ENCODE data around the genes NDUFB8, BTRC and FBXW4.

DNA sequence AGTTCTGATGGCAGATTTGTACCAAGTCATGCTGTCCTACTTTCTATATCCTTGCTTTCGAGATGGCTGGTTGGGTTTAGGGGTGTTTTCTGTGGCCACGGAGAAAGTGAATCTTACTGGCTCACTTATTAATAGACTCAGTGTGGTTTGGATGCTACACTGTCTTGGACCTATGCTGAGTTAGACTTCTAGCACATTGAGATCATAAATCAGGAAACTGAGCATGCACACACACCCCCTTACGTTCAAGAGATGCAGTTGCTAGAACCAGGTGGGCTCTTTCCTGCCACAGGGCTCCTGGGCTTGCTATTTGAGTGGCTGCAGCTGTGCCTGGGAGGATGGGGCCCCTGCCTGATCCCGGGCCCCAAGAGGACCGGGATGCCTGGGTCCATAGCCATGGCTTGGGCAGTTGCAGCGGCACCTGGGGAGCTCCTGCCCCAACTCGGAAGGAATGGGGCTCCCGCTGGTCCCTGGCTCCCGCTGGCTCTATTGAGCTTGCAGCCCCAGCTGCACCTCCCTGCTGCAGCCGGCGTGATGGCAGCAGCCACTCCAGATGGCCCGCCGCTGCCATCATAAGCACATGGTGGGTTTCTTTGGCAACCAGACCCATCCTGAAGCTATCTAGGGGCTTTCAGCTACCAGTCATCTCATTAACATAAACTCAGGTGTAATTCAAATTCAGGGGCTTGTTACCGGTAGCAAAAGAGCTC lies 11.0 kb upstream of the DNMBP start:
- RRBS, 2 experiments: no CpG with 5 or more reads among the region's 14 CpGs

- RRBS, 2 experiments: no CpG with 5 or more reads among the region's 4 CpGs
Observed at GRCh38 chr10:100186534-100186739, 608 bp upstream of the ERLIN1 start.

DNA sequence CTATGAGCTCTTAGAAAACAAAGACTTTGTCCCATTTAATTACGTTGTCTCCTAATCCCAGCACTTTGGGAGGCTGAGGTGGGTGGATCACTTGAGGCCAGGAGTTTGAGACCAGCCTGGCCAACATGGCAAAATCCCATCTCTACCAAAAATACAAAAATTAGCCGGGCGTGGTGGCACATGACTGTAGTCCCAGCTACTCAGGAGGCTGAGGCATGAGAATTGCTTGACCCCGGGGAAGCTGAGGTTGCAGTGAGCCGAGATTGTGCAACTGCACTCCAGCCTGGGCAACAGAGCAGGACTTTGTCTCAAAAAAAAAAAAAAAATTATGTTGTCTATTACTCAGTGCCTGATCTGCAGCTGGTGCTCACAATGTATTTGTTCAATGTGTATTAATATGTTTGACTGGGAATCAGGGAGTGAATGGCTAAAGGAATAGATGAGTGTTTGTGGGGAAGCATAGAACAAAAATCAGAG lies 5.7 kb upstream of the BLOC1S2 start:
- RRBS, 2 experiments: no CpG with 5 or more reads among the region's 5 CpGs

DNA sequence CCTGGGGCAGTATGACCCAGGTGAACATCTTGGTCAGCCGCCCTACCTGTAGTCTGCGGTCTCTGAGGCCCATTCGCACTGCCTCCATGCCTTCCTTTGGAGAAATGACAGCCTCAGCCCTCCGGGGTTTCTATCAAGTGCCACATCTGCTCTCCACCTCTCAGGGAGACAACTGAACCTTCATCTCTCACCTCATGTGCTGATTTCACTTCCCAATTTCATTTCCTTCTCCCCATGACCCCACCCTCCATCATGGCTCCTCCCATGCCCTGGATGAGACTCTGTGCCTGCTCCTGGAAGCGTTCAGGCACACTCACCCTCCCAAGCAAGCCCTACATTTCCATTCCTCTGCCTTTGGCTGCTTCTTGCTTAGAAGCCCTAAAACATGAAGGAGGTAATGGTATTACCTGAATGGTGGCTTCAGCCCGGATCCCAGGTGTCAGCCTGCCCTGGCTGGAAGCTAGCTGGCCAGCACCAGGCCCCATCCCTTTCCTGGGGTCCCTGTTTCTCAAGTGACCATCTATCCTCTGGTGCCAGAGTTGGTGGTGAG lies 7.7 kb upstream of the SCD start:
- RRBS, 2 experiments: no CpG with 5 or more reads among the region's 6 CpGs

GRCh38 chr10:100341108-100341652 lies 5.9 kb upstream of the SCD start:
- RRBS, 2 experiments: no CpG with 5 or more reads among the region's 6 CpGs

GRCh38 chr10:100345453-100346268 lies 1.4 kb upstream of the SCD start:
- RRBS, 2 experiments: no CpG with 5 or more reads among the region's 11 CpGs

DNA sequence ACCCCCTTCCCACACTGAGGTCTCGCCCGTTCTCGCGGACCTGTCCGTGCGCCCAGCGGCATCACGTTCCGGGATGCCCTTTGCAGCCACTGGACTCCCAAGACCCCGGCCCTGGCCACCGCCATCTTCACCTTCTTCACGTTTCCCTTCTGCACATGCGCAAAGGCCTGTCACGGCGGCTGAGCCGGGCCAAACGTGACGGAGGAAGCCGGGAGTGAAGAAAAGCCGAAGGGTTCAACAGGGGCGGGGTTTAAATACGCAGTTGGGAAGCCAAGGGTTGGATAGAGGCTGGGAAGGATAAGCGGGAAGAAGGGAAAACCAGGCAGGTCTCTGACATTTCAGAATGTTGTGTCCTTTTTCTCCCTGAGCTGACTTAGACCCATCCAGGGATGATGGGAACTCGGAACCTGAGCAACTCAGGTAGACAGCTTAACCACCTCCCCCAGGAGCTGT lies at the start of gene NDUFB8:
Gene NDUFB8, minus strand, starts transcription at position 145 of the 453 bp plus-strand sequence.
- RRBS, 2 experiments: 1% methylated on average over 7 to 8 of the region's 24 CpGs

GRCh38 chr10:100825924-100826419 lies 80.6 kb downstream of the PAX2 start:
- RRBS, 2 experiments: no CpG with 5 or more reads among the region's 18 CpGs

DNA sequence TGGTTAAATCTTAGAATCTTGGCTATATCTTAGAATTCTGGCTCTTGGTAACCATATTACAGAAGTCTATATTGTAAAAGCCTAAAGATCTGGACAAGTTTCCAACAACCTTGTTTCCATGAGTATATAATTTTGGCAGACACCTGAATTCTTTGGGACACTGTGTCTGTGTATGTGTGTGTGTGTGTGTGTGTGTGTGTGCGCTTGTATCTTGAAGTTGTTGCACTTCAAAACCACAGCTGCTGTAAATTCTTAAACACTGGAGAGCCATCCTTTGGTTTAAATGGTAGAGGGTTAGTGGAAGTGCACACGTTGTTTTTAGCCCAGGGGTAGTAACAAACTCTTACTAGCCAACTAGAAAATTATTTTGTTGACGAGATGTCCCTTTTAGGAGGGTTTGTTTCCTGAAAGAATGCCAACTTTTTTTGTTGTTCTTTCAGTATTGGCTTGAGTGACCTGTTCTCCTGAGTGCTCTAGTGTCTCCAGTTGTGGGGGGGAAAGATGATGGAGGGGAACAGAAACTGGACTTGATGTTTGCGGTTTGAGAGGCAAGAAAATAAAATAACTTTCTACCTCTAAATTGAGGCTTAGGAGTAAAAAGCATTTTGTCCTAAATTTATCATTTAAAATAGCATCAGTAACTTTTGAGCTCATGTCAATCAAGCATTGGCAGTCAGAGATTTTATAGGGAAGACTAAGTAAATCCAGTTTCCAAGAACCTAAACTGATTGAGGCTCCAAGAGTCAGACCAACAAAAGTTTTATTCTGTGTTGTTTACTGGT lies 6.4 kb upstream of the SEMA4G start:
- RRBS, 2 experiments: no CpG with 5 or more reads among the region's 4 CpGs

GRCh38 chr10:100969737-100970469 lies 599 bp downstream of the SEMA4G start:
- RRBS, 2 experiments: 1 to 2% methylated on average over 13 of the region's 38 CpGs

DNA sequence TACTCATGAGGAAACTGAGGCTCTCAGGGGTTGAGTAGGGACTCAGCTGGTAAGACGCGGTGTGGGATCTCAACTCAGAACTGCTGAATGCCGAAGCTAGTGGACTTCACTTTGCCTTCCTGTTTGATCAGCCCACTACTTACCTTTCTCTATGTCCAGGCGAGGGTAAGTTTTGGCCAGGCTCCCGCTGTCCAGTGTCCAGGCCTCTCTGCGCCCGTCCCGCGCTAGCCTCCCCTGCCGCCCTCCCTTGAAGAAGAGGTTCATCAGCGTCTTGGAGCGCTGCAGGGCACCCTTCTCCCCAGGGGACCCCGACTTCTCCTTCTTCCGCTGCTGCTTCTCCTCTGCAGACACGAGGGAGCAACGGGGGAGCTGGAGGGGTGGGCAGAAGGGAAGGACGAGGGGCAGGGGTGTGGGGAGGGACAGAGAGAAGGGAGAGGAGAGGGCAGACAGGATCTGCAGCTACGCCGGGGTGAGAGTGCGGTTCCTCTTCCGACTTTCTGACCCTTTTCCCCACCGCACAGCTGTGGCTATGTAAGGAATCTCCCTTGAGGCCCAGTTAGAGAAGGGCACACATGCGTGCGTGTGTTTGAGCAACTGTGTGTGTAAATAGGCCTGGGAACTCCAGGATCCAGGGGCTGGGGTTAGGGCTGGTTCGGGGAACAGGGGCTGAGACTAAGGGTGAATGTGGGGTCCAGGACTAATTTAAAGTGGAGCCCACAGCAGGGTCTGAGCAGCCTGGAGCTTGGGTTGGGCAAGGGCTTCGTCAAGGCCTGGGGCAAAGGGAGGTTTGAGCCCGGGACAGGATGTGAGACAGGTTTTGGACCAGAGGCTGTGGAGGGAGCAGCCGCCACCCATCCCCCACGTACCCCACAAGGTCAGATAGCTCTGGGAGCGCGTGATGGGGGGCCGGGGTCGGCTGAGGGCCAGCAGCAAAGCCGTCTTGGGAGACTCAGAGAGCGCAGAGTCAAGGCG lies 12.7 kb downstream of the PDZD7 start:
- RRBS, 2 experiments: 26 to 31% methylated on average over 5 to 8 of the region's 36 CpGs

DNA sequence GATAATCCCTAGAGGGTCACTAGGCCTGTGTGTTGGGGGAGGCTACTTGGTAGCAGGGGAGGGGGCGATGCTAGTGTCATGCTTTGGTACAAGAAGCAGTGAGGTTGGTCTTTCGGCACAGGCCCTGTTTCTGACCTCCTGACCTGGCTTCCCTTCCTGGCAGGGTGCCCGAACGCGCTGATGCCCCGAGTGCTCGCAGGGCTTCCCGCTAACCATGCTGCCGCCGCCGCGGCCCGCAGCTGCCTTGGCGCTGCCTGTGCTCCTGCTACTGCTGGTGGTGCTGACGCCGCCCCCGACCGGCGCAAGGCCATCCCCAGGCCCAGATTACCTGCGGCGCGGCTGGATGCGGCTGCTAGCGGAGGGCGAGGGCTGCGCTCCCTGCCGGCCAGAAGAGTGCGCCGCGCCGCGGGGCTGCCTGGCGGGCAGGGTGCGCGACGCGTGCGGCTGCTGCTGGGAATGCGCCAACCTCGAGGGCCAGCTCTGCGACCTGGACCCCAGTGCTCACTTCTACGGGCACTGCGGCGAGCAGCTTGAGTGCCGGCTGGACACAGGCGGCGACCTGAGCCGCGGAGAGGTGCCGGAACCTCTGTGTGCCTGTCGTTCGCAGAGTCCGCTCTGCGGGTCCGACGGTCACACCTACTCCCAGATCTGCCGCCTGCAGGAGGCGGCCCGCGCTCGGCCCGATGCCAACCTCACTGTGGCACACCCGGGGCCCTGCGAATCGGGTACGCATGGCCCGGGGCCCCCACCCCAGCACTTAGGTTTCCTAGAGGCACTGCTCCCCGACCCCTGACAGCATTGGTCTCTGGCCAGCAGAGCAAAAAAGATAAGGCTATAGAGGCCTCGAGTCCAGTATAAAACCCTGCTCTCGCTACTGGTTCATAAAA lies 833 bp downstream of the KAZALD1 start:
- RRBS, 2 experiments: 5% methylated on average over 13 of the region's 70 CpGs

DNA sequence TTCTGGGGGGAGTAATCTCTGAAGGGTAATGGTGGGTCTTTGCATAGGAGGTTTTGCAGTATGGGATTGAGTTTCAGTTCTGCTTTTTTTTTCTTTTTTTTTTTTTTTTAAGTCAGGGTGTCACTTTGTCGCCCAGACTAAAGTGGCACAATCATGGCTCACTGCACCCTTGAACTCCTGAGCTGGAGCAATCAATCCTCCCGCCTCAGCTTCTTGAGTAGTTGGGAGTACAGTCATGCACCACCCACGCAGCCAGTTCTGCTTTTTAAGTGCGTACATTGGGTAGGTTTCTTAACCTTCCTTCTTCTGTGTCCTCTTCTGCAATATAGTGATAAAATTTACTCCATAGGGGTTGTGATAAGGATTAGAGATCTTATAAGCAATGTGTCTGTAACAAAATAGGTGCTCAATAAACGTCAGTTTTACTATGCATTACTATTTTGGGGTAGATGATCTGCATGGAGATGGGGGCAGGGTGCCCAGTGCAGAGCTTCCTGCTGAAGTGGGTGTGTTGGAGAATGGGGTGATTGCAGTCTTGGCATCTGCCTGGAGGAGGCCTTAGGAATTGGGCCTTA lies 9.6 kb downstream of the KAZALD1 start:
- RRBS, 2 experiments: no CpG with 5 or more reads among the region's 5 CpGs

DNA sequence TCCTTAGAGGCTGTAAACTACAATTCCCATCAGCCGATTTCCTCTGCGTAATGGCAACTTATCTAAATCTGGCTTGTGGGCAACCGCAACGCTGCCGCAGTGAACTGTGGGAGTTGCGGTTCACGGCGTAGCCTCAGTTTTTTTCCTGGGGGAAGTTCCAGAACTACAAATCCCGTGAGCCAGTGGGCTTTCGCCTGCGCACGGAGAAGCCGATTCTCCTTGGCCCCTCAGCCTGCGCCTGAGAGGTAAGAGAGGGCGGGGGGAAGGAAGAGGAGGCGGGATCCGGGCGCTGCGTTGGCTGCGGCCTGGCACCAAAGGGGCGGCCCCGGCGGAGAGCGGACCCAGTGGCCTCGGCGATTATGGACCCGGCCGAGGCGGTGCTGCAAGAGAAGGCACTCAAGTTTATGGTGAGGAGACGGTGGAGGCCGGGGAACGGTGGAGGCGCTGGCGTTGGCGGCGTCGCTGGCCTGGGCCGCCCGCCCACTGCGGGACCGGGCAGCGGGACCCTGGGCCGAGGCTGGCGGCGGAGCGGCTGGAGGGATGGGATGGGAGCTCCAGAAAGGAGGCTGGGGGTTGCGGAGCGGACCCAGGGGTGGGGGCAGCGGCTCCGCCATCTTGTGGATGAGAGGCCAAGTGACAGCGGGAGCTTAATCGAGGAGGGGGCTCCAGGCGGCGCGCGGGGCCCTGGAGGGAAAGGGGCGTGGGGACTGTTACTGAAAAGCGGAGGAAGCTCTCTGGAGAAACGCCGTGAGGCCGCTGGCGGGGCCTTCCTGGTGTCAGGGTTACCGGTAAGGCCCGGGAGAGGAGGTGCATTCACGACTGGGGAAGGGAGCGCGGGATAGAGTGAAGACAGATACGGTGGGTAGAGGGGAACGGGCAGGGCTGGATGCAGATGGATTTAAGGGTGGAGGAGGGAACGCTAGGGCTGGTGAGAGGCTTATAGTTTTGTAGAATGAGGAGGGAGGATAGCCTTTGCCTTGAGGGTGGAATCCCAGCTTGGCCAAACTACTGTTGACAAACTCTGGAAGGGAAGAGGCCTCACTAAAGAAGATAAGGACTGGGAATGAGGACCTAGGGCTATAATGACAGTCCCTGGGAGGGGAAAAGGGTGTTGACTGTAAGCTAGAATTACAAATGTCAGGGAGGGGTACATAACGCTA lies at the start of gene BTRC:
Gene BTRC, plus strand, starts transcription at position 344 of the 1,160 bp plus-strand sequence.
- RRBS, 2 experiments: under 1 to 2% methylated on average over 24 of the region's 71 CpGs

DNA sequence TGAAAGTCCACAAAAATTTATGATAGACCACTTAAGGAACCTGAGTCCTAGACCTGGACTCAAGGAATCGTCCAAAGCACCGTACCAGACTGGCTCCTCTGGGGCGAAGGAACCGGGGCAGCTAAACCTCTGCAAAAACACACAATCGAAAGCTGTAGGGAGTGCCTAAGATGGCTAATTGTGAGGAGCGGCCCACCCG lies 1.1 kb downstream of the FBXW4 start:
- RRBS, 2 experiments: 2% methylated on average over 4 of the region's 7 CpGs

DNA sequence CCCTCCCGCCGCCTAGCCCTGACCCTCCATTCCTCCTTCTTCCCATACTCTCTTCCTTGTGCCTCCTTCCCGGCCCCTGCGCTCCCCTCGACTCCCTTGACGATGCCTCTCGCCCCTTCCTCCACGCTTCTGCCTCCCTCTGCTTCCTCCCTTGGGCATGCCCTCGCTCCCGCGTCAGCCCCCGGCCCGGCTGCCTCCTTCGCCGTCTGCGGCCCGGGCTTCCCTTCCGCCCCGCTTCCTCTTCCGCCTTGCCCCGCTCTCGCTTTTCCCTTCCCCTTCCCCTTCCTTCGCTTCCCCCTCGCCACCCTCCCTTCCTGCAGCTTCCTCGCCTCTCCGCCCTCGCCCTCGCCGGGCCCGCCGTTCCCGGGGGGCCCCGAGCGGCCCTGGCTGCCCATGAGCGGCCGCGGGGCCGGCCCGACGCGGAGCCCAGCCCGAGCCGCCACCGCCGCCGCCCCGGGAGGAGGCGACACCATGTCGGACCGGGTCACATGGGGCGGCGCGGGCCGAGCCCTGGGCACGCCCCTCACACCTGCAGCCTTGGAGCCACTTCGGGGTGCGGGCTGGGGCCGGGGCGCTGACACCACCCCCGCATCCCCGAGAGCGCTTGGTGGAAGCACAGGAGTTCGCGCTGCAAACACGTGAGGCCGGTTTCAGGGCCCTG lies at the start of gene FBXW4:
Gene FBXW4, minus strand, starts transcription at position 460 of the 661 bp plus-strand sequence.
- RRBS, 2 experiments: 2 to 3% methylated on average over 33 of the region's 66 CpGs

DNA sequence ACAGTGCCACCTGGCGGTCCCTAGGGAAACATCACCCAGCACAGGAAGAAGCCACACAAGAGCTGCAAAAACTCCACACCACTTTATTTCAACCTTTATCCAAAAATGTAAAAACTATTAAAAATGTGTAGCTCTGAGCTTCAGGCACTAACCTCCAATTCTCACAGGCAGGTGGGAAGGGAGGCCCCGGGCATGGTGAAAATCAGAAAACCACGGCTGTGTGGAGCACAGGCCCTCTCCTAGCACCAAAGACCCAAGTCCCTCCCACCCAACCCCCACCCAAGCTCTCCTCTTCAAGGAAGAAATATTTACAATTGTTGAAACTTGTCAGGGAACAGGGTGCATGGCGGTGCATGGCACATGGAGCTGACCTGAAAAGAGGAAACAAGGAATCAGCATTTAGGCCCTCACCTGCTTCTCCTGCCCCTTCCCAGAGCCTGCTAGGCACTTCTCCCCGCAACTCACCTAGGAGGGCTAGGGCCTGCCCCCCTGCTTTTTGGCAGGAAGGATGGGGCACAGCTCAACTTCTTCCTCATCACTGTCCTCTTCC lies 1.9 kb downstream of the NPM3 start:
- RRBS, 2 experiments: no CpG with 5 or more reads among the region's 5 CpGs

DNA sequence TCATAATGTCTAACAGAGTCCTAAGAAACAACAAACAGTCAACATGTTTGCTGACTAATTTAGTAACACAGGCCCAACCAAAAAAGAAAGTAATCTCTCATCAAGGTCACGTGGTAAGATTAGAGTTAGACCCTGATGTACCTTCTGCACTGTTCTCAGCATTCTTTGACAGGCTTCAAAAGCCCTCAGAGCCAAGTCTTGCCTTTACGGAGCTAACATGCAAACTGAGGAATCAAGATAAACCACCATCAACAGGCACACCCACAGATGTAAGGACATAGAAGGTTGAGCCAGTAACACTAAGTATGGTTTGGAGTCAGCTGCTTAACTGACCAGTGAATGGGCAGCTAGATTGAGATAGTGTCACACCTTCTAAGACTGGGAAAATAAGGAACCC lies 15.2 kb upstream of the KCNIP2 start:
- RRBS, 2 experiments: no CpG with 5 or more reads among the region's 2 CpGs

DNA sequence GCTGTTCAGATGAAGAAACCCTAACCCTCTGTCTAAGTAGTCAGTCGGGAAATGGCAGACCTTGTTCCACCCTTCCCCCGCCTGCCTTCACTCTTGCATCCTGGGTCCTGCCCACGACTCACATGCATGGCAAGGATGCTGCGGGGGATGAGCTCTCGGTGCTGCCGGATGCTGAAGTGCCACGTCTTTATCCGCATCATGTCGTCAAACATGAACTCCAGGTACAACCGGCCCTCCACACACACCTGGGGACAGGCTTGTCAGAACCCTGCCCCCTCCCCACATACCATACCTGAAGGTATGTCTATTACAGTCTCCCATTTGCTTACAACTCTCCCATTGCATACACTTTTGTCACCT lies 10.4 kb downstream of the LDB1 start:
- RRBS, 2 experiments: 88 to 100% methylated on average over 2 to 5 of the region's 10 CpGs

DNA sequence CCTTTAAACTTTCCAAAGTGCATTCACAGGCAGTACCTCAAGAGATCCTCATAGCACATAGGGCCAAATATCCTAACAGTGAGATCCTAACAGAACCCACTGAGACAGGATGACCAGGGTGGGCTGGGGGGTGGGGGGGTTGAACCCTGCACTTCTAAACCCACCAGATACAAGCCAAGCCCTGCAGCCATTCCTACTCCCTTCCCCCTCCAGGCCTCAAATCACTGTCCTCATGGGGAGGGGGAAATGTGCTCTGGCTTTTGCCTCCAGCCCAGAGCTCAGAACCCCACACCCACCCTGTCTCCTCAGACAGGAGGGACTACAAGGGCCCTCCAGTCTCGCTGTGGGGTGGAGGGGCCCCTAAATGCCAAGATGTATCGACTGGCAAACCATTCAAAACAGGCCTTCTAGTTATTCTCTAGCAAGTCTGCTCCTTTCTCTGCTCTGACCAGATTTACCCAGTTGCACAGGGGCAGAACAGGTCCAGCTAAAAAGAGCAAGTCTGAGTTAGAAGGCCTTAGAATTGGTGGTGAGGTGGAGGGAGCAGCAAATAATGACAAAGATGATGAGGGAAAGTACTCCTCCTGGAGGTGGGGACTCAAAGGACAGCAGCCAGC lies 3.2 kb downstream of the LDB1 start:
- RRBS, 2 experiments: no CpG with 5 or more reads among the region's 2 CpGs

All from bronchial epithelial cell (primary cell).